ENCODE measurements around the genes GAS2 and SVIP.

- RRBS = no CpG with 5 or more reads among the region's 7 CpGs
These were observed 213.2 kb upstream of the E2F8 start for GRCh38 chr11:19453939-19454392.

DNA sequence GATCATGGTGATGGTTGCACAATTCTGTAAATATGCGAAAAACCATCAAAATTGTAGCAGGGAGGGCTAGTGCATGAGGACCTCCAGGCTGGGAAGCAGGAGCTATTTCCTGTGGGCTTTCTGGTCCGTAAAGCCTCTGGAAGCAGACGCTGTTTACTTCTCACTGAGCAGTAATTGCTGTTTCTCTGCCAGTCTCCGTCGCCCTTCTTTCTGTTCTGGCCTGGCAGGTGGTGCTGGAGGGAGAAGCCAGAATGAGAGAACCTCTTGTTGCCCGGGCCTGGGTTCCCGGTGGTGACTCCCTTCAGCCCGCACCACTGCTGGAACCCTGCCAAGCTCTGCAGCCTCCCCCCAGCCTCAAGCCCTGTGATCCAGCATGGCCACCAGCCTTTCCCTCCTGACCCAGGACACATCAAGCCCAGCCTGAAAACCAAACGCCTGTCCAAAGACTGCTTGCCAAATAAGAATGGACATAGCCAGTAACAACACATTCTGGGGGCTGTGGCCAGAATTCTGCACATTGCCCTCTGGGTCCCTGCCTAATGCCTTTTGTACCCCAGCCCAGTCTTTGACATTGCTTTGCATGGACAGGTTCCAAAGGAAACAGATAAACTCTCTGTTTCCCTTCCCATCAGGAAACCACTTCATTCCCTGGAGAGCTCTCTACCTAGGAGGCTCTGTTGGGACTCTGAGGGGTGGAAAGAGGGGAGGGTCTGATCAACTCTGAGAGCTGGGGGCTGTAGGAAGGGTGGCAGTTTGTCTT is 201.0 kb upstream of the NAV2 start:
- RRBS = no CpG with 5 or more reads among the region's 9 CpGs

DNA sequence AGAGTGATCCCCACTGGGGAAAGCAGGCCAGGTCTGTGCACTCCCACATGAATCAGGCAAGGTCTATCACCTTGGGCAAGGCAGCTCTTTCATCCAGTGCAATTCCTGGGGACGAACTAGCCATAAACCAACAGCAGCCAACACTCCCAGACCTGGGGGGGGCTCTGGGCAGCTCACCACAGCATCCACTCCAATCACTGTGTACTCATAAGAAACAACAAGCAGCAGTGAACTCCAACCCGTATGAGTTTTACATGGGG is 157.4 kb upstream of the NAV2 start:
- RRBS = no CpG with 5 or more reads among the region's 2 CpGs

- RRBS = no CpG with 5 or more reads among the region's 6 CpGs
These were observed 52.5 kb upstream of the NAV2 start for GRCh38 chr11:19659987-19660634.

DNA sequence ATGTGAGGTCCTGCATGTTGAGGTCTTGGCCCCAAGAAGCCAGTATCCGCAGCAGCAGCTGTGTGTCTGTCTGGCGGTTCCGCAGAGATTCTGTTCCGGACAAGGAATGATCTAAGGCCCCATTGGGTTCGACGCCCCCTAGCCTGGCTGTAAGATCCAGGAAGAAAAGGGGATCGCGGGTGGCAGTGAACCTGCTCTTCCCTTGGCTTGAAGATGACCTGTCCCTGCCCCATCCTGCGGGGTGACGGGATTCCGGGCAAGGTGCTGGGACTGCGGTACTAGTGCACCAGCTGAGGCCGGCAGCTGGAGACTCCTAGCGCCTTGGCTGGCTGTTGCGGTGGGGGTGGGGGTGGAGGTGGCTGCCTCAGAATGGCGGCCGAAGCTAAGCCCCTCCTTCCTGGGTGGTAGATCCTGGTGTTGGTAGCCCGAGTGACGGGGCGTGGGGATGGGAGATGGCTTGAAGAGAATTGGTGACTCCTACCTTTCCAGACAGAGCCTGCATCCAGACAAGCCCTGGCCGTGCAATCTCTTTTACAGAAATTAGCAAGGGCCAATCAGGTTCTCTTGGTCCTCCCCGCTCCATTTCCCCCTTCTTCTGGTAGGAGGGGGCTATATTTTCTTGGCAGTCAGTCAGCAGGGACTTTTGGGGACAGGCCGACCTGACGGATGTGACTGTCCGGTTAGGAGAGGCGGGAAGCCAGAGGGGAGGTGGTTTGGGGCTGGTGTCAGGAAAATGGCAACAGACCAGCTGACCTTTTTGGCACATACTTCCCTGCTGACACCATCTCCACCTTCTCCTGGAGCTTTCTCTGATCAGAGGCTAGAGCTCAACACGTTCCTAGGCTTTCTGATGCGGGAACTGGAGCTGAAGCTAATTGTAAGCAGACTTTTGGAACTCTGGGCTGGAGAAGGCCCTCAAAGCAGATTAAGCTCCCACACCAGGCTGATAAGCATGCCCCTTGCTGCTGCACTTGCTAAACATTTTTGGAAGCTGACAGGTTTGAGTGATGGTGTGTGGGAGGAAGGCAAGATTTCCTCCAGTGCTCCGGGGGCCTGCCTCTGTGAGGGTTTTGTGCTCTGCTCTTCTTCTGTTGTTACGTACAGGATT is 2.0 kb downstream of the NAV2 start:
- RRBS = no CpG with 5 or more reads among the region's 30 CpGs

GRCh38 chr11:19723548-19724290 is 11.1 kb downstream of the NAV2 start:
- RRBS = no CpG with 5 or more reads among the region's 6 CpGs

- RRBS = no CpG with 5 or more reads among the region's 5 CpGs
These were observed 48.3 kb downstream of the NAV2 start for GRCh38 chr11:19760660-19761586.

- RRBS = no CpG with 5 or more reads among the region's 6 CpGs
These were observed 134.2 kb downstream of the NAV2 start for GRCh38 chr11:19846674-19847351.

DNA sequence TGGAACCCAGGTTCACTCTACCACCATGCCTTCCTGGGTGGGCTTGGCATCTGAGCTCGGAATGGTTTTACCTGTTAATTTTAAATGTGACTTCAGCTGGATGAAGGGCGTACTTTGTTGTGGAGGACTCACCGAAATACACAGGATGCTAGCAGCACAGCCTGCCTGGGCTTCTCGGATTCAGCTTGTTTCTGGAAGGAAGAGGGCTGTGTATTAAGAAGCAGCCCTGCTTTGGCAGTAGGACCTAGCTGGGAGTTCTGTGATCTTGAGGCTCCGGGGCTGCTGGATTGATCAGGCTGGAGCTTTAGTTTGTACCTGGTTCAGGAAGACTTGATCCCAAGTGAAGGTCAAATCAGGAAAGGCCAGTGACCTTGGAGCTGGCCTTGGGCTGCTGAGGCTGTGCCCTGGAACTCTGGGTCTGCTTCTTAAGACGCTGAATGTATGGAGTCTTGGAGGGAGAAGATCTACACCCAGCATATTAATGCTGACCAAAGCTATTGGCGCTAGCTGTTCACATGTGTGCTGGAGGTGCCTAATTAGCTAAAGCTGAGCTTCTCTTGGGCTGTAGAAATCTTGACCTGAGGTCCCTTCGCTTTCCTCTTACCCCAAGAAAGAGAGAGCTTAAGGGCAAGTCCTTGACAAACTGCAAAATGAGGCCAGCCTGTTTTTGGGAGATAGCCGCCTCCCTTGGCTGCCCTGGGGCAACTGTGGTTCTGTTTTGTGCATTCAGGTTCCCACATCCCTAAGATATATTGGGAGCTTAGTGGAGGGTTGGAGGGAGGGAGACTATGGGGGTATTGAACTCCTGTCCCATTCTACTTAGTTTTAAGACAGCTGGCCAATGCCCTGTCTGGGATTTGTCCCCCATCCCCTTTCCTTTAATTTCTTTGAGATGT is 136.0 kb downstream of the DBX1 start:
- RRBS = no CpG with 5 or more reads among the region's 9 CpGs

DNA sequence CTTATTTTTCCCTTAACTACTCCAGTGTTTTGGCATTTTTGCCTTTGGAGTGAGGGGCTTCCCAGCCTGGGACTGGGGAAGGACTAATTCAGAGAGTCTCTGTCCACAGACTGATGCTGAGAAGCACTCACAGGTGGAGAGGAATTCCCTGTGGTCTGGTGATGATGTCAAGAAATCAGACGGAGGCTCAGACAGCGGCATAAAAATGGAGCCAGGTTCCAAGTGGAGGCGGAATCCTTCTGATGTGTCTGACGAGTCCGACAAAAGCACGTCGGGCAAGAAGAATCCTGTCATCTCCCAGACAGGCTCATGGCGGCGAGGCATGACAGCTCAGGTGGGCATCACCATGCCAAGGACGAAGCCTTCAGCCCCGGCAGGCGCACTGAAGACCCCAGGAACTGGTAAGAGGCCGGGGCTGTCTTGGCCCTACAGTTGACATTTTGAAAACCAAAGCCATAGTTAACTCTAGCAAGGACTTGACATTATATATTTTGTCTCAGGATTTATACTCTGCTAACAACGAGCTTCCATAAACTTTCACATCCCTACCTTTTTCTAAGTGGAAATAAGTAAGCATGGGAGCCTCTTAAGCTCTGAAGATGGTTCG is 116.3 kb downstream of the DBX1 start:
- RRBS = no CpG with 5 or more reads among the region's 15 CpGs

DNA sequence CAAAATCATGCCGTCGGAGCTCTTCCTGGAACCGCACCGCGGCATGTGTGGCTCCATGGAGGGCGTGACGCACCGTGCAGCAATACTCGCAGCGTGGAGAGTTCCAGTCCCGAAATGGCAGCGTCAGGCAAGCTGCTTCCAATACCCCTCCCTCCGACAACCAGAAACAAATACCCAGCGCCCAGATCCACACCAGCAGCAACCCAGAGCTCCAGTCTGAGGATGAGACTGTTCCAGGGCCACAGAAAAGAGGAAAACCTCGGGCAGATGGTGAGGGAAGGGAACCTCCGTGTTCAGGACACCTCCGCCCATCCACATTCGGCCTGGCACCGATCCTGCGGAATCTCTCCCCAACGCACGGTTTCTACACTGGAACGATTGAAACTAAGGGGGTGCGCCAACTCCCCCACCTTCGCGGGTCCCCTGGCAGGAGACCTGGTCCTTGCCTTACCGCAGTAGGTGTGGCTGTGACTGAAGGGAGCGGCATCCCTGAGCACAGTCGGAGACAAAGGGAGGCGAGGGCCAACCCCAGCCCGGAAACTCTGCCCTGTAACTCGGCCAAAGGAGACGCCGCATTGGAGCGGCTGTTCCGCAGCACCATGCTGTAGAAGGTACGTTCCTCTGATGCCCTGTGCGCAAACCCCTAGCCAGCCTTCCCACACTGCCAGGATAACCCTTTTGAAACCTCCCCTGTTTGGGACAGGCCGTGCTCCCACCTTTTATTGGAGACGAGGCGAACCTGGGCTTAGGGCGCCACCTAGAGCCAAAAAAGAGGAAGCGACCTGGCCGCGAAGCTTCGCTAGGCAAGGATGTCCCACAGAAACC is 28.2 kb downstream of the DBX1 start:
- RRBS = no CpG with 5 or more reads among the region's 46 CpGs

- RRBS = 16% methylated on average over 17 of the region's 103 CpGs
These were observed 3.7 kb downstream of the DBX1 start for GRCh38 chr11:20156074-20157420.

GRCh38 chr11:20483952-20484584 is 96.6 kb downstream of the PRMT3 start:
- RRBS = no CpG with 5 or more reads among the region's 1 CpG

- RRBS = no CpG with 5 or more reads among the region's 48 CpGs
These were observed 94.2 kb downstream of the SLC17A6 start for GRCh38 chr11:22432018-22433217.

DNA sequence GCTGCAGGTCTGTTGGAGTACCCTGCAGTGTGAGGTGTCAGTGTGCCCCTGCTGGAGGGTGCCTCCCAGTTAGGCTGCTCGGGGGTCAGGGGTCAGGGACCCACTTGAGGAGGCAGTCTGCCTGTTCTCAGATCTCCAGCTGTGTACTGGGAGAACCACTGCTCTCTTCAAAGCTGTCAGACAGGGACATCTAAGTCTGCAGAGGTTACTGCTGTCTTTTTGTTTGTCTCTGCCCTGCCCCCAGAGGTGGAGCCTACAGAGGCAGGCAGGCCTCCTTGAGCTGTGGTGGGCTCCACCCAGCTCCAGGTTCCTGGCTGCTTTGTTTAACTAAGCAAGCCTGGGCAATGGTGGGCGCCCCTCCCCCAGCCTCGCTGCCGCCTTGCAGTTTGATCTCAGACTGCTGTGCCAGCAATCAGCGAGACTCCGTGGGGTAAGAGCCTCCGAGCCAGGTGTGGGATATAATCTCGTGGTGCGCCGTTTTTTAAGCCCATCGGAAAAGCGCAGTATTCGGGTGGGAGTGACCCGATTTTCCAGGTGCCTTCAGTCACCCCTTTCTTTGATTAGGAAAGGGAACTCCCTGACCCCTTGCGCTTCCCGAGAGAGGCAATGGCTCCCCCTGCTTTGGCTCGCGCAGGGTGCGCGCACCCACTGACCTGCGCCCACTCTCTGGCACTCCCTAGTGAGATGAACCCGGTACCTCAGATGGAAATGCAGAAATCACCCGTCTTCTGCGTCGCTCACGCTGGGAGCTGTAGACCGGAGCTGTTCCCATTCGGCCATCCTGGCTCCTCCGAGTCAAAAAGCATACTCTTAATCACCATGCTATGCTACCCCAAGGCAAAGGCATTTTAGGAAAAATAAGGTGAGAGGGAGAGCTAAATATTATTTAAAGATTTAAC is 97.0 kb downstream of the FANCF start:
- RRBS = no CpG with 5 or more reads among the region's 29 CpGs

GRCh38 chr11:22666194-22666422 is 303 bp upstream of the GAS2 start:
- RRBS = no CpG with 5 or more reads among the region's 4 CpGs

DNA sequence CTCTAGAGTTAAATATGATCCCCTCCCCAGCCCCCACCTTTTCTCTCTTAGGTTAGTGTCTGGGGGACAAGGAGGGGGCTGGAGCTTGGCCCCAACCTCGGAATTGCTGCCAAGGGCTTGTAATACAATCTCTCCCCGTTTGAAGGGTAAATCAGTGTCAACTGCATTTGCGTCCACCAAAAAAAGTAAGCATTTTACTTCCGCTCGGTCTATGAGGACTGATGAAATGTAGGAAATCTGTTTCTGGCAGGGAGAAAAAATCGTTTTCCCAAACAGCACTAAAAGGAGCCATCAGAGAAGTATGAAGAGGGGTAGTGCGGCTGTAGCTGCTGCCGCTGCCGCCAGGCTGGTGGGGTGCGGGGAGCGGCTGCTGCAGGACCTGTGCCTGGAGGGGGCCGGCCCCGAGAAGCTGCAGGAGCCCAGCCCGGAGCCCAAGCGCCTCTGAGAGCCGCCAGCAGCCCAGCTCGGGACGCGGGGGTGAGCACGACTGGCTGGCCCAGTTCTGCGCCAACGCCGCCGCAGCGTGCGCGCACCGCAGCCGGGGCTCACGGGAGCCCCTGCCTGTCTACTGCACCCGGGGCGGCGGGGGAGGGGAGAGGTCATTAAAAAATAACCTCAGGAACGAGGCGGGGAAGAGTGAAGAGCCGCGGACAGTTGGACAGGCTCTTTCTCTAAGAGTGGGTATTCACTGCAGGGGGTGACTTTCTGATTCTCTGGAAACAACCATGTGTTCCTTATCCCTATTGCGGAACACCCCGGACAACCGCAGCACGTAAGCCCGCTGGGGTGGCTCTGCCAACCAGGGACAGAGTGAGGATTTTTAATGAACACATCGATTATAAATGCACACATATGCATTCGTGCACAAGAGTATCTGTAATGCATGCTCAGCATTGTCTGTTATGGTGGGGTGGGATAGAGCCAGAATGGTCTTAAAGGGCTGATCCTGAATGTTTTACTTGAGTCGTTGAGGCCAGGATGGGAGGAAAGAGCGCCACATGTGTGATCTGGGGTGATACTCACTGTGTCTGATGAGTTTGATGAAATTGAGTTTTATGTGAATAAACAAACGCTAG is at the start of gene GAS2:
TSS of gene GAS2 (plus strand) at position 189 of the 1,076 bp plus-strand sequence.
- RRBS = no CpG with 5 or more reads among the region's 47 CpGs

GRCh38 chr11:22829105-22830362 is at the start of gene SVIP:
TSS of gene SVIP (minus strand) at chr11:22829801.
- RRBS = no CpG with 5 or more reads among the region's 86 CpGs

DNA sequence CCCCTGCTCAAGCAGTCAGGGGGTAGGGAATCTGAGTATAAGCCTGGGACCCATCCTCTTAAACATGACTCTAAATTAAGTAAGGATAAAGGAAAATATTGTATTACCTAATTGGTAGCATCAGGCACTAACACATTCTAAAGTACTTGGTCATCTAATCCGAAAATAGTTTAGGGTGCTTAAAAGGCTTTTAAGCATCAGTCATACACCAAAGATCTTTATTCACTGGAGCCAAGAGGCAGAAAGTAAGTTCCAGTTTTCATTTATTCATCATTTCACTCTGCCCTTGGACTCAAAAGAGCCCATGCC is 119.9 kb upstream of the SLC5A12 start:
- RRBS = no CpG with 5 or more reads among the region's 1 CpG

DNA sequence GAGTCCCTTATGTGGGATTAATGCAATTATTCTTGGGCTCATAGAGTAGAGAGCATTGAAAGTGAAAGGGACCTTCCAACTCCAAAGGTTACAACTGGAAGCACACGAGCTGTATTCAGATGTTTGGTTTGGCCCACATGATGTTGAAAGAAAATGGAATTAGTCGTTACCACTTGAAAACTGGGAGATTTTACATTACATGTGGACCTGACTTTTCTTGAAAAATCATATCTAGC is 53.6 kb downstream of the BBOX1 start:
- RRBS = no CpG with 5 or more reads among the region's 2 CpGs

All from GM12891 (cell line).